Measurements from ENCODE around the genes OR1D5 and OR1A1.

GRCh38 chr17:2903480-2903941 is 107.3 kb downstream of the RAP1GAP2 start:
- PRO-cap: no peak

- PRO-cap: no peak
Measured at GRCh38 chr17:2998123-2998870, 65.1 kb downstream of the OR1D5 start.

DNA sequence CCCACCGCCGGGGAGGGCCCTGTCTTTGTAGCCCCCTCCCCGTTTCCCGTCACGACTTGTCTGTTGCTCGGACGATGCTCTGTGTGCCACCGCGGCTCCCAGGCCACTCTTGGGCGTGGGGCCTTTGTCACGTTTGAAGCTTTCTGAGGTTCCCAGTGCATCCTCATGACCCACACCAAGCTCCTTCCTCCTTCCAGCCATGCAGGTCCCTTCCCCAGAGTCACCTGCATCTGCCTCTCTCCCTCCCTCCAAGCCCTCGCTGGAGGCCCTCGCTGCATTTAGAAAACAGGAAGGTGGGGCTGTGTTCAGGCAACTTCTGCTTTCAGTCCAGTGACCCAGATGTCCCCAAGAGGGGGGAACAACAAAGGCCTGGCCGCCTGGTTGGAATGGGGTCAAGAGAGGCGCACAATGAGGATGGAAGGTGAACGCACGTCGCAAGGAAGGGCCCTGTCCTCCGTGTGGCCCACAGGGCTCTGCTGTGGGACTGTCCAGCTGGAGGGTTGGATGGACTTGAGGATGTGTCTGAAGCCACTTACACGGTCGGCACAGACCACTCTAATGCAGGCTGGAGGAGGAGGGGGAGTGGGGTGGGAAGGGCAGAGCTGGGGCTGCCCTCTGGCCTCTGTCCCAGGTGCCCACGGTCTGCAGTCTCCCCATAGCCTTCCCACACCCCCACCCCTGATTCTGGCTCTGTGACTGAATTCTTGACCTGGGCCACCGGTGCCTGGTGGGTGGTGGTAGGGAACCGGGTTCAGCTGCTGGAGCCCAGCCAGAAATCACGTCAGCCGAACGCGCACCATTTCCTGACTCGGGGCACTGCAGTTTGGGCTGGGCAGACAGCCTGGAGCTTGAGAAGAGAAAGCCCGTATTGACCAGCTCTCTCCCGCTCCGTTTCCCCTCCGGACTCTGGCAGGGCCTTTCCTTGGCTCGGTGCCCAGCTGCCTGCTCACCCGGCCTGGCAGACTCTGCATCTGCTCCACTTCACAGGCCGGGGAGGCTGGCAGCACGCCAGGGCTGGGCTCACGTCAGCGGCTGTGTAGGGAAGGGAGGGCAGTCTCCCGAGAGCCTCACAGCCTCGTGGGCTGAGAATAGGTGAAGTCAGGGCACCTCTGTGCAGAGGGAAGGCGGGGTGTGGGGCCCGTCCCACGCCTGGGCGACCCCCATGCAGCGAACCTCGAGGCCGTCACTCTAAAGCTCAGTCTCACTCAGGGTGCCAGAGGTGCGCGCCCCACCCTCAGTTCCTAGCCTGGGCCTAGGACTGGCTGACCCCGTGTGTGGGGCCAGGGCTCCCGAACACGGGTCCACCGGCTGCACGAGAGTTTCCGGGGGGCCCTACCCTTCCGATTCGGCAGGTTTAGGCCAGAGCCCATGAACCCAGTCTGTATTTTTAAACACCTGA is 59.5 kb downstream of the OR1D5 start:
- PRO-cap: unidirectional peak, plus-strand start at position 835 of the sequence

- PRO-cap: bidirectional peak, plus-strand start at chr17:3049190, minus-strand start at chr17:3048853
Measured at GRCh38 chr17:3049054-3049569, 14.3 kb downstream of the OR1D5 start.

- PRO-cap: no peak
Measured at GRCh38 chr17:3063507-3063977, at the start of gene OR1D5. TSS of gene OR1D5 (minus strand) at chr17:3063607.

GRCh38 chr17:3207489-3207741 is at the start of gene OR1A1:
TSS of gene OR1A1 (plus strand) at chr17:3207667.
- PRO-cap: no peak

- PRO-cap: unidirectional peak, minus-strand start at chr17:3416463
Measured at GRCh38 chr17:3416275-3416761, 17.3 kb downstream of the OR1E2 start.

DNA sequence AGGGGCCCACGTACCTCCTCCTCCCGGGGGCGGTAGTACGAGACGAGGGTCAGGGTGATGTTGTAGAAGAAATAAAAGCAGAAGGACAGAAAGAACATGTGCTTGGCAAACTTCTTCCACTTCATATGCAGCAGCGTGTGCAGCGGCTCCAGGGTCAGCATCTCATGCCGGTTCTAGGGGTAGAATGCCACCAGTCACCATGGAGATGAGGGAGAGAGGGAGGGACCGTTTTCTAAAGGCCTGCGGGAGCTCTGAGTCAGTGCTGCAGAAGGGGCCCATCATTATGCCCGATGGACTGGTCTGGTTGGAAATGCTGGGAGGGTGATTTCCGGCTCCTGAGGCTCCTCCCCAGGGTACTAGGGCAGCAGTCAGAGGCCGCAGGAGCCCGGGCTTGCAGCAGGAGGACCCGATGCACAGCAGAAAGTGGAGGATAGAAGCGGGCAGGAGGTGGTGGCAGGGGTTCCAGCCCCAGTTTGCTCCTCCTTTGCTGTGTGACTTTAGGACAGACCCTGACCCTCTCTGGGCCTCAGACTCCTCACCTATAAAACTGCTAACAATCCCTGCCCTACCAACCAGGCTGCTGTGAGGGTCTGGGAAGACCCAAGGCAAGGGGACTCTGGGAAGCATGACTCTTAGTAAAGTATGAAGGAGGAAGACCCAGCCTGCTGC is 28.7 kb downstream of the TRPV3 start:
- PRO-cap: no peak

DNA sequence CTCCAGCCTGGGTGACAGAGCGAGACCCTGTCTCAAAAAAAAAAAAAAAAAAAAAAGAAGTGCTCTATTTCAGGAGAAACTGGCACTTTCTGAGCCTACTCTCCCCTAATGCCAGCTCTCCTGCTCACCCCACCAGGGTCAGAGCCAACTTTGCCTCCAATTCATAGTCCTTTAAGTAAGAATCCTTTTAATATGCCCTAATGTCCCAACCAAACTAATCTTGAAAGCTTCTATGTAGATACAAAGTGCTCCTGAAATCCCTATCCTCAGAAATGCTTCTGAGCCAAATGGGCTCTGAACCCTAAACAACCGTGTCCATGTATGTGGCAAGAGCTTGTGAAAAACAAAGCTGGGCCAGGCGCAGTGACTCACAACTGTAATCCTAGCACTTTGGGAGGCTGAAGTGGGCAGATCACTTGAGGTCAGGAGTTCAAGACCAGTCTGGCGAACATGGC is 1.5 kb downstream of the SHPK start:
- PRO-cap: no peak

GRCh38 chr17:3694638-3695116 is 1.3 kb downstream of the P2RX5 start:
- PRO-cap: no peak

DNA sequence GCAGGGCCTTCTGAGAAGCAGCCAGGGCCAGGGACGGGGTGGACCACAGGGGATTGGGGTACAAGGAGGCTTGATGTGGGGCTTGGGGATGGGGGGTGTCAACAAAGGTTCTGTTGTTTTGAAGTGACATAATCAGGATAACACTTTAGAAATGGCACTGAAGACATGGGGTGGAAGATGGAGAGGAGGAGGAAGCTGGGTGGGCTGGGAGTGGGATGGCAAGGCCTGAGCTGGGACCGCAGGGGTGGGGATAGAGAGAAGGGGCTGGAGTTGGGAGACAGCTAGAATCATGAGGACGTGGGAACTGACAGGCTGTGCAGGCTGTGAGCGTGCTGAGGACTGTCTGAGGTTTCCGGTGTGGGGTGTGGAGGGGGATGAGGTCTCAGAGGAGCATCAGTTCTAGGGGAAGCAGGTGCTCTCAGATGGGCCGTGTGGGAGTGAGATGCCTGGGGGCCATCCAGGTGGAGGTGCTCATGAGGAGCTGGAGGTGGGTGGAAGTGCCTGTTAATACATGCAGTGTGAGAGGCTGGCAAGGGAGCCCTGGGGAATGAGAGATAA is 27.1 kb downstream of the HASPIN start:
- PRO-cap: bidirectional peak, plus-strand start at position 396 of the sequence, minus-strand start at position 352 of the sequence

DNA sequence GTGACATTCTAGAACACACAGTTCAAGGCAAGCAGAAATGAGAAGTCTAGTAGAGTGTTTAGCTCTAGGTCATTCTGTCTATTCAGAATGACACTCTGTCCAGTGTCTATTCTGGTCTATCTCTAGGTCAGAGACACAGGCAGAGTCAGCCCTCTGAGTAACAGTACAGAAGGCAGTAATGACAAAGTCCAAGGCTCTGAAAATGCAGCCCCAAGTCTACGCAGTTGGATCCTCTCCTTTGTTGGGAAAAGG is 17.4 kb downstream of the NCBP3 start:
- PRO-cap: no peak

GRCh38 chr17:3888220-3888993 is 4.4 kb downstream of the CAMKK1 start:
- PRO-cap: no peak

DNA sequence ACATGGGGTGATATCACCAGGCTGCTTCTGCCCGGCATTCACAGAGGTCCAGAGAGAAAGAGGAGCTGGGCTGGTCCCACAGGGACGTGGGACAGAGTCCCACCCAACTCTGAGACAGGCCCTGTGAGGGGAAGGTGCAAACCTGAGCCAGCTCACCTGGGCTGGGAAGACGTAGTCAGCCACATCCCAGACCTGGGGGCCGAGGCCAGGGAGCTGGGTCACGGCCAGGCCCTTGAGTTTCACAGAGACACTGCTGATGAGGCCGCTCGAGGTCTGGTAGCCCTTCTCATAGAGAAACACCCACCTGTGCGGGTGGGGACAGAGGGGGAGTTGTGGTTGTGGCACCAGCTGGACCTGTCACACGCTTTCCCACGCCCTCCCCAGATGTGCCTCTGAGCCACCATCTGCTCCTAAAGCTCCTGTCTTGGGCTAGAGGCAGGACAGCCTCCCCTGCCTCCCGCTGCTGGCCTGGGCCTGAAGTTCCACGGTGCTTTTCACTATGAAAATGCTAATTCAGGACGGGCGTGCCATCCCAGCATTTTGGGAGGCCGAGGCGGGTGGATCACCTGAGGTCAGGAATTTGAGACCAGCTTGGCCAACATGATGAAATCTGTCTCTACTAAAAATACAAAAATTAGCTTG is 11.1 kb downstream of the P2RX1 start:
- PRO-cap: no peak

DNA sequence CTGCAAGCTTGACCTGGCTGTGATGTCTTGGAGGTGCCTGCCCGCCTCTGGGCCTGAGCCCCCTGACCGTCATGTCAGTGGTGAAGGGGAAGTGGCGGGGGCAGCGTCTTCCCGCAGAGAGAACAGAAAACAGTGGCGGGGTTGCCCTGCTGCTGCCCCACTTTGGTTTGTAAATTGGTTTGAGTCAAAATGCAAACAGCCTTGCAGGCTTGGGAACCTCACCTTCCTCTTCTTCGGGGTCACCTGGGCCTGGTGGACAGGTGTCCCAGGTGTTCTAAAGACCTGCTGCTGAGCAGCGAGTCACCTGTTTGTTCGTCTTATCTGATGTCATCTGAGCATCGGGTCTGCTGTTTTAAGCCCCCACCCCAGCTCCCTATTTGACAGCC is 8.2 kb upstream of the ATP2A3 start:
- PRO-cap: no peak

GRCh38 chr17:4043631-4044212 is 79.5 kb upstream of the ATP2A3 start:
- PRO-cap: no peak

DNA sequence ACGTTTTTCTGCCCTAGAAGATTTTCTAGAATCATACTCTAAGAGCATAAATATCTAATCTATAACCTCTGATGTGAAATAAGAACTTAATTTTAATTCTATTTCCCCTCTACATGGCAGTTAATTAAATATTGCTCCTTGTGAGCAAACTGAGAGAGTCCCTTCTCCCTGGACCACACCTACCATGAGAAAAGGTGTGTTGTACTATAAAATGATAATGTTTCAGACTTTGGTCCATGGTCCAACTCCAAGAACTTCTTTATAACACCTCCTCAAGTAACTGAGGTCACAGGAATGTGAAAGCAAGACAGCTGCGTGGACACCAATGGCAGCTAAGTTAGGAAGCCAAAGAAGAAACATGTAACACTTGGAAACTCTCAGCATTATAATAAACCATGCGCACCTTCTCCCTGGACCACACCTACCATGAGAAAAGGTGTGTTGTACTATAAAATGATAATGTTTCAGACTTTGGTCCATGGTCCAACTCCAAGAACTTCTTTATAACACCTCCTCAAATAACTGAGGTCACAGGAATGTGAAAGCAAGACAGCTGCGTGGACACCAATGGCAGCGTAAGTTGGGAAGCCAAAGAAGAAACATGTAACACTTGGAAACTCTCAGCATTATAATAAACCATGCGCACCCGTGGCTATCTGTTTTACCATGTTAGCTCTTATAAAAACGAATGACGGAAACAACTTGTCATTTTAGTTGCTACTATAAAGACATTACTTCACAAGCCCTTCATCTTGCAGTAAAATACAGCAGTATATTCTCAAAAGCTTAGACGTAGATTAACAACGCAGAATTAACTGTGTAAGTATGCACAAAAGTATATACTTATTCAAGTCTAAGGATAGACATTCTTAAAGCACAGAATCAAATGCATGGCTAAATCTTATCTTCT is 3.8 kb downstream of the ZZEF1 start:
- PRO-cap: no peak

DNA sequence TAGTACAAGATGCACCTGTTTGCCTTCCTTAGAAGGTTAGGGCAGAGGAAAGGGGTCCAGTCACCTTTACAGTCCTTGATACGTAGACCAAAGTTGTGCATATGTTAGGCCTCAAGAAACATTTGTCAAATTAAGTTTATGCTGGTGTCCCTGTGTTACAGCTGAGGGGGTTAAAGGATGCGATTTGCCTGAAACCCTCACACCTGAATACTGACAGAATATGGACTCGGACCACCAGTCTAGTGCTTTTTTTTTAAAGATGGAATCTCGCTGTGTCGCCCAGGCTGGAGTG is 1.5 kb downstream of the CYB5D2 start:
- PRO-cap: no peak

DNA sequence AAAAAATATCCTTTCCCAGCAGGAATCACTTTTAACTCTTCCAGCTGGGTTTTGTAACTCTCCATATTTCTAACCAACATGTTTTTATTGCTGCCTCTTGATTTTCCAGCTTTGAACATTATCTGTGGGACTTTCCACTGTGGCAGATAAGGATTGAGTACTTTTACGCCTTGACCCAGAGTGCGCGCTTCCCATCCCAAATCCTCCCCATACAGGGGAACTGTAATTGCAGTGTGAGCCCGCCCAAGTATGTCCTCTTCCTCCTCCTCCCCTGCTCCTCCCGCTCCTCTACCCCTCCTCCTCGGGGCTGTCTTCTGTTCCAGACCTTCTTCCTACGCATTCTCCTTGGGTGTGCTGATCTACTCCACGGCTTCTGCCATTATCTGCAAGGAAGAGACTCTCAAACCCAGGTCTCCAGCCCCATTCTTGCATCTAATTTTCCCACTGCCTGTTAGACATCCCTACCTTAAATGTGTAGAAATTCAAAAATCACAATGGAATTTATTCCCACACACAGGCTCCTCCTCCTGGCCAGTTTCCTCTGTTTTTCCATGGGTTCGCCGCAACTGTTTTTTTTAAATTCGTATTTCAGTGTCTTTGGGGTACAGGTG is 43.5 kb downstream of the CYB5D2 start:
- PRO-cap: no peak

- PRO-cap: bidirectional peak, plus-strand start at chr17:4365399, minus-strand start at chr17:4365217
Measured at GRCh38 chr17:4364919-4365474, 1.5 kb downstream of the UBE2G1 start.